Pulmonary artery (tissue), 1 donor: ENCODE results near the genes ENSG00000284976 and ZMYND19.

DNA sequence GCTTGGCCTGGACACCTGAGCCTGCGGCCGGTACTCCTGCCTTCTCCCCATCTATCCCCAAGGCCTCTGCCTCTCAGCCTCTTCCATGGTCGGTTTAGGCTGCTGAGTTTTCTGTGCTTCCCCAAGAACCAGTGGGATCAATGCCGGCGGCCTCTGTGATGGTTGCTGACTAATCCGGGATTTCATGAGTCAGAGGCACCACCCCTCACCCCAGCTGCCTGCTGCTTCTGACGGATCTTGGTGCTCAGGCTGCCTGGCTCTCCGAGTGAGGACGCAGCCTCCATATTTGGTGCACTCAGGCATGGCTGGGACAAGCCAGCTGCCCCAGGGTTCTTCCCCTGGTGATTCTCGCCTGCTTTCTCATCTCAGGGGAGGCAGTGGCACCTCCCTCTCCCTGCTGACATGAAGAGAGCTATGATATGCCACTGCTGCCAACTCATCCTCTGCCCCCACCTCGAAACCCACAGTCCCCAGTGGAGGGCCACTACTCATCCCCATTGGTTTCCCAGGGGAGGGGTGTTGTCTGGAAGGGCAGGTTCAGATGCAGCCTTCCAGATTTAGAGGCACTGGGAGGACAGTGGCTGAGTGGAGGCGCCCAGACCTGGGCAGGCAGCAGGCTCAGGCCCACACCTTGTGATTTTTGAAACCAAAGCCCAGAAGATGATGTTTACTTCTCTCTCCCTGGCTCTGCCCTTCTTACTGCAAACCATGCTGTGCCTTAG is 3.2 kb upstream of the MAN1B1 start:
- PRO-cap, result no peak

GRCh38 chr9:137085458-137086514 is 999 bp upstream of the MAN1B1 start:
- PRO-cap, result no peak

DNA sequence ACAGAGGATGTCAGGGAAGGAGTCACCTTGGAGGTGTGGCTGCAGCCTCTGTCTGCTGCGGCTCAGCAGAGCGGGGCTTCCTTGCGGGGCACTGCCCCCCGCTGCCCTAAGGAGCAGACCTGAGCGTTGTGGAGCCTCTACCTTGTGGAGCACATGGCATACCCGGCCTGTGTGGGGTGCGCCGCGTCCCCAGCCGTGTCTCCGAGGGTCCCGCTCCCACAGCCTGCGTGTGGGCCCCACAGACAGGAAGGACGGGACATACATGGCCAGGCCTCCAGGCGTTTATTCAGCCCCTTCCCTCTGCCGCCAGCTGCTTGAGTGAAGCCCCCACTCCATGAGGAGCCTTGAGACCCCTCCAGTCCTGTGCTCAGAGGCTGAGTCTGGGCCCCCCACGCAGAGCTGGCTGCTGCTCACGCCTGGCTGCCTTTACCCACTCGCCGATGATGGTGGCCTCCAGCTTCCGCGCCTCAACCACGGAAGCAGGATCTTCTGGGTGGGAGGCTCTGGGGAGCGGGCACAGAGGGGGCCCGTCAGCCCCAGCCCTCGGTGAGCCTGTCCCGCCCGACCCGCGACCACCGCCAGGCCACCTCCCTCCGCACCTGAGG is 4.2 kb downstream of the DPP7 start:
- PRO-cap, result no peak

- PRO-cap, result no peak
Measured at GRCh38 chr9:137176531-137176977, 4.7 kb upstream of the TMEM210 start.

DNA sequence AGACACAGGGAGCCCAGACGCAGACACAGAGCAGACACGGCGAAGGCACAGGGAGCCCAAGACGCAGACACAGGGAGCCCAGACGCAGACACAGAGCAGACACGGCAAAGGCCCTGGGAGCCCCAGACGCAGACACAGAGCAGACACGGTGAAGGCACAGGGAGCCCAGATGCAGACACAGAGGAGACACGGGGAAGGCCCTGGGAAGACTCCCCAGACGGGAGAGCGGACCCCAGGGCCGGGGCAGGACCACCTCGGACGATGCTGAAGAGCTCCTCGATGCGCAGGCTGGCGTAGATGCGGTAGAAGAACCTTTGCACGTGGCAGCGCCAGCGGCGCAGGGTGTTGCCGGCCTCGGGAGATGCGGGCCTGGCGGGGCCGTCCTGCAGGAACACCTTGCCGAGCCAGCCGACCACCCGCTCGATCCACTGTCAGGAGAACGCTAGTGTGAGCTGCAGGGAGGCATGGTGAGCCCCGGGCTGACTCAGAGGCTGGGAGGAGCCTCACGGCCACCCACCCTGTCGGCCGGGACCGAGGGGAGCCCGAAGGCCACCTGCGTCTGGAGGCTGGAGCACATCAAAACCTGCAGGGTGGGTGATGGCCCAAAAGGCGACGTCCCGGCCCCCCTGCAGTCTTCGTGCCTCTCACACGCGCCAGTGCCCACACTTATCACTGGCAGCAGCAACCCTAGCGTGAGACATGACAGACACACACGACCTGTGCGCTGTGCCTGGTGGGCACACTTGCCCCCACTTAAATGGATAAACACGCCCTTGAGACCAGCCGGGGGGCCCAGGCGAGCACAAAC is 3.5 kb downstream of the ANAPC2 start:
- PRO-cap, result no peak

- PRO-cap, result no peak
Measured at GRCh38 chr9:137198203-137199127, 2.1 kb downstream of the TPRN start.

- PRO-cap, result no peak
Measured at GRCh38 chr9:137206144-137207195, 970 bp downstream of the NDOR1 start.

GRCh38 chr9:137217022-137218485 is at the start of gene ENSG00000284976:
Gene ENSG00000284976, plus strand, starts transcription at chr9:137217494.
- PRO-cap, result no peak

GRCh38 chr9:137226500-137226835 is 834 bp upstream of the RNF224 start:
- PRO-cap, result no peak

DNA sequence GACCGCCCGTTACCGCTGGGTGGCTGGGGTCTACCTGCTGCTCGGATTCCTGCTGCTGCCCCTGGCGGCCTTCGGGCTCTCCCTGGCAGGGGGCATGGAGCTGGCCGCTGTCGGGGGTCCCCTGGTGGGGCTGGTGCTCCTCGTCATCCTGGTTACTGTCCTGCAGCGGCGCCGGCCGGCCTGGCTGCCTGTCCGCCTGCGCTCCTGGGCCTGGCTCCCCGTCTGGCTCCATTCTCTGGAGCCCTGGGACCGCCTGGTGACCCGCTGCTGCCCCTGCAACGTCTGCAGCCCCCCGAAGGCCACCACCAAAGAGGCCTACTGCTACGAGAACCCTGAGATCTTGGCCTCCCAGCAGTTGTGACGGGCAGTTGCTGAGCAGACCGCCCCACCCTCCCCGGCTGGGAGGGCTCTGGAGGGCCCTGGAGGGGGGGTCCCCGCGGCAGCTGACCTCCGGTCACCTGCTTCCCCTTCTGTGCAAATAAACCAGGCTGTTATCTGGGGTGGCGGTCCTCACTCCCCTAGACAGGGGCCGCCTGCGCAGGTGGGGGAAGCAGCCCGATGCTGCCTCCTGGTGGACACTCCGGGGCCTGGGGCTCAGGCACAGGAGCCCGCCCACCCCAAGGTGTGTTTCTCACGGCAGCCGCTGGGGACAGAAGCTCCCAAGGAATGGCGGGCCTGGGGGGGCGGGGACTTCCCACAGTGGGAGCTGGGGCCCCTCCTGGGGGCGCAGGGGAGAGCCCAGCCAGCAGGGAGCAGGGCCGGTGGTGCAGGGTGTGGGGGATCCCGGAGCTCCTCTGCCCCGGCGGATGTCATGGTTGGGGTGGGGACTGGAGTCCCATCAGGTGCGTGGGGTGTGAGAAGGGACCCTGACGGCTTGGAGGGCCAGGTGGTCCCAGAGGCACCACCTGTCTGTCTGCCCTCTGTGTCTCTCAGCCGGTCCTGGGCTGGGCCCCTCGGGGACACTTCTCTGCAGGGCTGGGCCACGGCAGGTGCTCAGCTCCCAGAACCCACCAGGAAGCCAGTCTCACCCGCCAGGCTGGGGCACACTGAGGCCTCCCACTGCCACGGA is 4.7 kb upstream of the TUBB4B start:
- PRO-cap, result no peak

- PRO-cap, result no peak
Measured at GRCh38 chr9:137237966-137238652, 3.0 kb upstream of the TUBB4B start.

- PRO-cap, result no peak
Measured at GRCh38 chr9:137321033-137321336, 18.9 kb upstream of the NRARP start.

- PRO-cap, result no peak
Measured at GRCh38 chr9:137417152-137418031, 5.6 kb downstream of the EXD3 start.

GRCh38 chr9:137437525-137438120 is 3.5 kb downstream of the ENTPD8 start:
- PRO-cap, result no peak

DNA sequence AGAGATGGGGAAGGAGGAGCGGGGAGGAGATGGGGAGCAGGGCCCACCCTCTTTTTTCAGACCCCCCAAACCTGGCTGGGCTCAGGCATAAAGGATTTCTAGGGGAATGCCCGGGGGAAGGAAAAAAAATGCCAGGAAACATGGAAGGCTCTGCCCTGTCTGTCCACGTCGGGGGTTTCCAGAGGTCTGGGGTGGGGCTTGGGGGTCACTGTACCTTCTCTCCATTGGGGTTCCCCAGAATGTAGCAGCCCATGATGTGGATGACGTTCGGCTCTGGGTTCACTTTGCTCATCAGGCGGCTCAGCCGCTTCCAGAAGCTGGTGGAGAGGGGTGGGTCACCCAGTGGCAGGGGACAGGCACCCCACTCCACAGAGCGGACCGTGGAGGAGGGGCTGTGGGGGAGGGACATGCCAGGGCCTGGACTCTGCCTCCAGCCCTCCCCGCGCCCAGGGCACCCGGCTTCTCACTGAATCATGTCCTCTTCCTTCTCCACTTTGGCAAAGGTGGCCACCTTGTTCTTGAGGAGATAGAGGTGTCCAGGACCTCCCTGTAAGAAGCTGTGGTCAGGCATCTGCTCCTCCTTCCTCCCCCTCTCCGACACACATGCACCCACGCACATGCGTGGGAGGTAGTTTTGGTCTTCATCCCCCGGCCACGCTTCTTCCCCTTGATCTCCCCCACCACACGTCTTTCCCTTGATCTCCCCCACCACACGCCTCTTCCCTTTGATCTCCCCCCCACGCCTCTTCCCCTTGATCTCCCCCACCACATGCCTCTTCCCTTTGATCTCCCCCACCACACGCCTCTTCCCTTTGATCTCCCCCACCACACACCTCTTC is 8.8 kb upstream of the ENTPD8 start:
- PRO-cap, result no peak

GRCh38 chr9:137517478-137517980 is 32.7 kb downstream of the PNPLA7 start:
- PRO-cap, result no peak

- PRO-cap, result bidirectional peak, plus-strand start at chr9:137590719, minus-strand start at chr9:137590491
Measured at GRCh38 chr9:137589975-137590910, at the start of gene ZMYND19. Gene ZMYND19, minus strand, starts transcription at chr9:137590512.

DNA sequence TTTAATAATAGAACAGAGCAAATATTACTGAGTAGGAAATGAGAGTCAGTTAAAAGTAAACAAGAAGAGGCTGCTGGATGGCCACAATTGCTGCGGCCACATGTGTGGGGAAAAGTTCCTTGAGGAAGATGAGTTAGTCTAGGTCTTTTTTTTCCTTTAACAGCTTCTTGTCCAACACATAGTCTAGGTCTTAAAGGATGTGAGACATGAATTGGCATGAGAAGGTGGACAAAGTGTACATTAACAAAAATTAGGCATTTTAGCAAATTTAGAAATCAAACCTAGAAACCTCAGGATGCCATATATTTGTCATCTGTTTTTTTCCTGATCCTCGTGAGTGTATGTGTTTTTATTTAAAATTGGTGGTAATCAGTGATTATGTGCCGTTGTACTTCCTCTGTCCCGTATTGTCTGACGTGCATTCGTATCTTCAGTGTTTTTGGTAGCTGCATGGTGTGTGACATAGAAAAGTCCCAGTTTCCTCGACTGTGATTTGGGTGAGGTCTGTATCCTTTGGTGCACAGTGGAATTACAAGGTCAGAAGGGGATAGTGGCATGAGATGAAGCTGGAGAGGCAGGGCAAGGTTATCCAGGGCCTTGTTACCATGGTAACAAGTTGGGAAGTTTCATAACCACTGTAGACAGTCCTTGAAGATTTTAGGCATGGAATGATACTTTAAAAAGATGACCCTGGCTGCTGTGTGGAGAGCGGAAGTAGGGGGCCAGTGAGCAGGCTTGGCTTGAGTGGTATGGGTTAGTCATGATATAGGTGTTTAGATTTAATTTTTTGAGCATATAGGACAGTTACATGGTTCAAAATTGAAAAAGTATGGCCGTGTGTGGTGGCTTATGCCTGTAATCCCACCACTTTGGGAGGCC is 11.7 kb downstream of the EHMT1 start:
- PRO-cap, result no peak

DNA sequence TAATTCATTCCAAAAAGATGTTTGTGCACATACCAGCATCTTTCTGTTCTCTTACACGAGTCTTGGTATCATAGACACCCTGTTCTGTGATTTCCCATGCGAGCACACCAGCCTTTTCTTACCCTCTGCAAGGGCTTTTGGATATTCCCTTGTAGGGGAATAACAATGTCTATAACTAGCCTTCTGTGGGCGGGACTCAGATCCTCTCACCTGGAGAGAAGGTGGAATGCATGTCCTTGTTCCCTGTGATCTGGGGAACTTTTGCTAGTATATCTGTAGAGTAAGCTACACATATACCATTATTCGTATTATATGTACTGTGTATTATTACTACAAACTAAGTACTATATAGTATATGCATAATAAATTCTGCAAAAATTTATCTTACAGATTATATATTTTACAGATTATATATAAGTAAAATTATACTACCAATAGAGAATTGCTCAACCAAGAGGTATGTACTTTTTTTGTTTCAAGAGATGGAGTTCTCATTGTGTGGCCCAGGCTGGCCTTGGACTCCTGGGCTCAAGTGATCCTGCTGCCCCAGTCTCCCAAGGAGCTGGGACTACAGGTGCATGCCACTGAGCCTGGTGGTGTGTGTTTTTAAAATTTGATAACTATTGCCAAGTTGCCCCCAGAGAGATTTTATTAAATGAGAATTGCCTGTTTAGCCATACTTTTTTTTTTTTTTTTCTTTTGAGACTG is 45.0 kb downstream of the EHMT1 start:
- PRO-cap, result no peak

DNA sequence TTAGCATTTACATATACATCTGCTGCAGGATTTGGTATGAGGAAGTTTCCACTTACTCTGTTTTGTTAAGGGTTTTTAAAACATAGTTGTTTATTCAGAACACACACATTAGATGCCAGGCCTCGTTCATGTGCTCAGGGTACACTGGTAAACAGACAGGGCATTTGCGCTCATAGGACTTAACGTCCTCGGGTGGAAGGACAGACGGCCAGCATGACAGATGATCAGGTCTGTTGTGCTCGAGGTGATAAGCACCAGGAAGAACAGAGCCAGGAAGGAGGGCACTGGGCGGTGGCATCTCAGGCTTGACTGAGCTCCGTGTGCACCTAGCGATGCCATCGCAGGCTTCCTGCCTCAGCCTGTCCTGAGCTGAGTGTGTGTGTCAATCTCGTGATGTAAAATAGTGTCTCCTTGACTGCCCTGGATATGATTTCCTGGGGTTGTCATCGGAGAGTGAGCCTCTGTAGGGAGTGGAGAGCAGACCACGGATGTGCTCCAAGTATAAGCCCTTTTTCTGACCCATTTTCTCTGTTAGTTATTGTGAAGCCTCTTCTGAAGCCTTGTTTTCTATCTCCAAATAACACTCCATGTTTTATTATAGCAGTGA is 96.6 kb downstream of the EHMT1 start:
- PRO-cap, result no peak